GM19240 (cell line): ENCODE results near the gene HIBADH.

GRCh38 chr7:25949466-25950171 lies 202.4 kb upstream of the NFE2L3 start:
- RRBS, result no CpG with 5 or more reads among the region's 18 CpGs

DNA sequence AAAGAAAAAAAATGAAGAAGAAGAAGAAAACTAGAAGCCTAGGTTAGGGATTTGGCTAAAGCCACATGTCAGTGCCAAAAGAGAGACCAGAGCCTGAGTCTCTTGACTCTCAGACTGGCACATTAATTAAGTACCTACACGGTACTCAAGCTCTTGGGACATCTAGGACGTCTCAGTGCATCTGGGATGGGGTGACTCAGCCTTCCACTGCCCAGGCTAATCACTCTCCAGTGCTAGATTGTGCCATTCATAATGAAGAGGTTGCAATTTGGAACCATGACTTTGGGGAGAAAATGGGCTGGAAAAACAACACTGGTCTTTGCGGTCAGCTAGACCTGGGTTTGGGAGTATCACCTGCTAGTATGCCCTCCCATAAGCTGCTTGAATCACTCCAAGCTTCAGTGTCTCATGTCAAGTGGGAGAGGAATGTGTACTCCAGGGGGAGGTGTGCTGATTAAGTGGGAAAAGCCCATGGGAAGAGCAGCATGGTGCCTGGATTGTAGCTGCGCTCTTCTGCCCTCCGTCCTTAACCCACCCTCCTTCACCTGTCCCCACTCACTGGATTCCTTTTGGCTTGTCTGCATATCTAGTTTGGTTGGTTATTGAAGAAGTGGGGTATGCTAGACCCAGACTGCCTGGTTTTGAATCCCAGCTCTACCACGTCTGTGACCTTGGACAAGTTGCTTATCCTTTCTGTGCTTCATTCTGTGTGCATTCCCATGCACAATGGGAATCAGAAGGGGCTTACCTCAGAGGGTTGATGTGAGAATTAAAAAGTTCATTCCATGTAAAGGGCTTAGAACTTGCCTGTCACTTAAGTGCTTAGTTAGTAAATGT lies 3.7 kb downstream of the NFE2L3 start:
- RRBS, result no CpG with 5 or more reads among the region's 6 CpGs

GRCh38 chr7:26498210-26498569 lies 206.5 kb downstream of the SNX10 start:
- RRBS, result no CpG with 5 or more reads among the region's 8 CpGs

GRCh38 chr7:27102233-27102575 lies 279 bp downstream of the HOXA2 start:
- RRBS, result 2% methylated on average over 14 of the region's 24 CpGs

GRCh38 chr7:27105228-27105844 lies 2.9 kb upstream of the HOXA2 start:
- RRBS, result no CpG with 5 or more reads among the region's 10 CpGs

GRCh38 chr7:27111113-27112015 lies 8.9 kb upstream of the HOXA2 start:
- RRBS, result no CpG with 5 or more reads among the region's 10 CpGs

DNA sequence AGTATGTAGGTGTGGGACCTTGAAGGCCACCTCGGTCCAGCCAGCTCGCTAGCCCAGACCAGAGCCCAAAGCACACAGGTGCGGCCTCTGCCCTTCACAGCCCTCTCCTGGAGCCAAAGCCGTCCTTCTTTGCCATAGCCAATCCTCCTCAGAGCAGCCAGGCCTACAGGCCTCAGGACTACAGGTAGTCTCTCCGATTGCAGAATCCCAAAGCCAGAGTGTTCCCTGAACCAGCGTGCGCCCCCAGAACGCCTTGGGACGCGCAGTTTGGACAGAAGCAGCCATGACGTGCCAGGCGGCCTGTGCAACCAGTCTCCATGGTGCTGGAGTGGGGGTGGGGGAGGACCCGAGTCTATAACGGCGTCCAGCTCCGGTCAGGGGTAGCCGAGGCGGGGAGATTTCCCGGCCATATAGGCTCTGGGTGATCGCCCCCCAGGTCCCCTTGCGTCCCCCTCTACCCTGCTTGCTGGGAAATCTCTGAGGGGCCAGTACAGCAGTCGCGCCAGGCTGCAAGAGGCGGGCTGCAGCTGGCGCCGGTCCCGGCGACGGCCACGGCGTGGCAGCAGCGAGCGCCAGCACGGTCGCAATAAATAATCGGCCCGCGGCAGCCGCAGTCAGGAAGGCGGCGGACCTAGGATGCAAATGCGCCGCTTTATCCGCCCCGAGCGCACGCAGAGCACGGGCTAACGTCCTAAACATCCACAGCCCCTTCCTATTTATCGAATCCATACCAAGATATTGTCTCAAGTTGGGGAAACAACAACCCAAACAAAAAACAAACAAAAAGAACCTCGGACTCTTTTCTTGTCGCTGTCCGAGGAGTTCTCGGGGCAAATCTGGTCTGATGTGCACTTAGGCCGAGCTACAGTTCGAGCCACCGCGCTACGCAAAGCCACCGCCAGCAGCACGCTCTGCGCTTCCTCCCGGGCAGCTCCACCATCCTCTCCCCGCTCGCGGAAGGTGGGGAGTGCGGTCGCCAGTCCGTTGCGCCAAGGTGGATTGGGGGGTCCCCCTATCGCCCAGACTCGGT lies 1.6 kb downstream of the HOXA3 start:
- RRBS, result no CpG with 5 or more reads among the region's 72 CpGs

- RRBS, result 8% methylated on average over 5 of the region's 42 CpGs
These were observed 3.6 kb upstream of the HOXA7 start for GRCh38 chr7:27159846-27160664.

DNA sequence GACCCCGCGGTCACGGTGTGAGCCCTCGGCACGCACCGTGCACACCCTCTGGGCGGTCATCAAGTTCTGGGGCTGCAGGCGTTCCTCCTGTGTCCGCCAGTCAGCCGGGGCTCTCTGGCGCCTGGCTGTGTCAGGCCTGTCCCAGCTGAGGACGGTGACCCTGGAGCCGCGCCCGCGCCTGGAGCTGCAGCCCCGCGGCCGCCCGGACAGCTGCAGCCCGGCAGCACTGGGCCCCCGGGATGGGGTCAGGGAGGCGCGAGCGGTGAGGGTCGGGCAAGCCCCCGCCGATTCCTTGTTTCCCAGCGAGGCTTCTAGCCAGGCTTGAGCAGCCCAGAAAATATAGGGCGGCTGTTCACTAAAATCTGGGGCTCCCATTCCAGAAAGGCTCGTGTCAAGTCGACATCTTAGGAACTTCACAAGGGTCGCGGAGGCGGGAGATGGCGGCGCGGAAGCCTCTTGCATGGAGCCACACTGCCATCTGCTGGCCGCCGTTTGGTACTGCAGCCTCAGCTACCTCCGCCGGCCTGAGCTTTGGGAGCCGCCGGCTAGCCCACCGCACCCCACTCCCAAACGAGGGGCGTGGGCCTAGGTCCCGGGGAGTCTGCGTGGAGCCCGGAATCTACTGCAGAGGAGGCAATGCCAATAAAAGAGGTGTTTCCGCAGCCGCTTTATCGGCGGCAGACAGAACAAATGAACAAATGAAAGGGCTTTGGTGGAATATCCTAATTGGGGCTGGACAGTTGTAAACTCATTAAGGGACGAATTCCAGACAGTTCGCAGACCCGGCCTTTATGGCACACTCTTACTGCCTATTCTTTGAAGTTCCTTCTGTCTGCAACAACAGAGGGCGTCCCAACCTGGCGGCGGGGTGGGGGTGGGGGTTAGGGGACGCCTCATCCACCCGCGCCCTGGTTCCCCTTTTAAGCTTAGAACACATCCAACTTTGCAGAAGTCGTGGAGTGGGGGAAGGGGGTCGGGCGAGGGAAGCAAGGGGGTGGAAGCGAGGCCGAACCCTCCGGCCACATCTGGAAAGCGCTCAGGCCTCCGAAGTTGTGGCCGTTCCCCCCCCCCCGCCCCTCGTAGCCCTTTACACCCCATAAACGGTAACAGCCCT lies 4.3 kb downstream of the HOXA9 start:
- RRBS, result 2% methylated on average over 14 of the region's 75 CpGs

DNA sequence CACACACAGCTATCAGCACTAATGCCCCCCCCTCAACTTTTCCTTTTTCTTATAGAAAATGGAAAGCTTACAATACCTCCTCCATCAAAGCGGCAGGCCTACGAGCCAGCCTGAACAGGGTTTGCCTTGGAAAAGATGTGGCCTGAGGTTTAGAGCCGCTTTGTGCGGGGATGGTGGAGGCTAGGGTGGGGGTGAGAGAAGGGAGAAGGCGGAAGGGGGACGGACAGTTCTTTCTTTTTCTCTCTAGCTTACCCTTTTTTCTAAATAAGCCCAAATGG lies 2.1 kb downstream of the HOXA9 start:
- RRBS, result no CpG with 5 or more reads among the region's 6 CpGs

DNA sequence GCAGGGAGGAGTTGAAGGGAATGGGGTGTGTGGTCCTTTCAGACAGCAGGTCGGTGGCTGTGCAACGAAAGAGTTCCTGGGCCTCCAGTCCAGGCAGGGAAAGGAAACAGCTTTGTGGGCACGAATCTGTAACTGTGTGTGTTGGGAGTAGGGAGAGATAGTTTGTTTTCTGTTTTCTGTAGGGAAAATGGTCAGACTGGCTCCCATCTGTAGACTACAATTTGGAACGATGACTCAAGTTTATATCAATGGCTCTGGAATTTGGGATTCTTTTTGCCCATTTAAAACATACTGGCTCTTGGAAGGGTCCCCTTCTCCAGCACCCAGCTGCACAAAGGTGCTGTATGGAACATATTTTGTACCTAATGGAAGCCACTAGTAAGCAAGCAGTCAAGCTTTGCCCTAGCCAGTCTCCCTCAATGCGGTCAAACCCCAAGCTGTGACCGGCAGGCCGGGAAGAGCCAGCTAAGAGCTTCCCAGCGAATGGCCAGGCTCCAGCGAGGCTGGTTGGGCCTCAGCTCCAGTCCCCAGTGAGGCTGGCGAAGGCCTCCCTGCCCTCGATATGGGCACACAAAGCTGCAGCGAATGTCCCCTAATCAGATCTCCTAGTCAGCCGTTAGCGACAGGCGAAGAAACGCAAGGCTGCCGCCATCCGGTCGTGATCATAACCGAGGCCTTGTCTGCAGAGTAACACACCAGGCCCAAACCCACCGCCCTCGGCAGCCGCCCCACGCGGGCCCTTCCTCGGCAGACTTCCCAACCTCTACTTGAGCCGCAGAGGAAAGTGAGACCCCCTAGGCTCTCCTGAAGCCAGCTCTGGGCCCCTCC lies 2.8 kb upstream of the HOXA9 start:
- RRBS, result no CpG with 5 or more reads among the region's 27 CpGs

- RRBS, result no CpG with 5 or more reads among the region's 3 CpGs
These were observed 4.8 kb upstream of the HOXA11 start for GRCh38 chr7:27189777-27190290.

DNA sequence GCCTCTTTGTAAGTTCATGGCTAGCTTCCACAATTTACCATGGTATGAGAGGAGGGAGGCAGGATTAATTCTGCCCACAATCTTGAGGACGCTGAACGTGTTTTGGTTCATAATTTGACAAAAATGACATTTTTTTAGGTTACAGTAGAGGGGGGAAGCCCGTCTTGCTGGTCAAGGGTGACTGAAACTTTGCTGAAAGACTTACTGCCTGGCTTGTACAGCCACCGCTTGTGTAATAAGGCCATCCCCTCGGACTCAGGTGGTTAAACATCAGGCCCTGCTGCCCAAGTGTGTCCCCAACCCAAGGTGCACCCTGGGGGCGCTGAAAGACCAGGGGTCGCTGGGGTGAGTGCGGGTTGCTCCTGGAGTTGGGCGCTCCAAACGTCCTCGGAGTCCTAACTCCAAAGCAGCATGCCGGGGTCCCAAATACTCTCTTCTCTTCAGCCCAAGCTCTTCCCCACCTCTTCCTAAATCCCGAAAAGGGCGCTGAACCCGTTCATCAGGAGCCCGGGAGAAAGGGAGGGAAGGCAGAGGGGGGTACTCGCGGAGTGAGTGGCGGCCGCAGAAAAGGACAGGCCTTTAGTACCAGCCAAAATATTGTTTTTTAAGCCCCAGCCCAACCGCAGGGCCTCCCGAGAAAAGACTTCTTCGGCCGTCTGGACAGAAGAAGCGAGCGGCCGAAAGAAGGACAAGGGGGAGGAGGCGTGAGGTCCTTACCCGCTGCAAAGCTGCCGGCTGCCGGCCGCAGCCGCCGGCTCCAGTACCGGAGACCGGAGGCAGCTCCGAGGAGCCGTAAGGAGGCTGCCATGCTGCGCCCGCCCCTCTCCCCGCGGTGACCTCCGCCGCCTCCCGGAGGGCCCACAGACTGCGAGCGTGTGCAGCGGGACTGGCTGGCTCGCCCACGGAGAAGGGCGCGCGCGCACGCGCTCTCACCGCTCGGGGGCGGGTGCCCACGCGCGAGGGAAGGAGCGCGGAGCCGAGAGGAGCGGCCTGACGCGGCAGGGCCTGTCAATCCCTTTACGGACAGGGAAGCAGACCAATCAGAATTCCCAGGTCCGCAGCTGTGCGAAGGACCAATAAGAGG lies at the start of gene HIBADH:
Gene HIBADH, minus strand, starts transcription at position 903 of the 1,084 bp plus-strand sequence.
- RRBS, result 2% methylated on average over 14 of the region's 71 CpGs

DNA sequence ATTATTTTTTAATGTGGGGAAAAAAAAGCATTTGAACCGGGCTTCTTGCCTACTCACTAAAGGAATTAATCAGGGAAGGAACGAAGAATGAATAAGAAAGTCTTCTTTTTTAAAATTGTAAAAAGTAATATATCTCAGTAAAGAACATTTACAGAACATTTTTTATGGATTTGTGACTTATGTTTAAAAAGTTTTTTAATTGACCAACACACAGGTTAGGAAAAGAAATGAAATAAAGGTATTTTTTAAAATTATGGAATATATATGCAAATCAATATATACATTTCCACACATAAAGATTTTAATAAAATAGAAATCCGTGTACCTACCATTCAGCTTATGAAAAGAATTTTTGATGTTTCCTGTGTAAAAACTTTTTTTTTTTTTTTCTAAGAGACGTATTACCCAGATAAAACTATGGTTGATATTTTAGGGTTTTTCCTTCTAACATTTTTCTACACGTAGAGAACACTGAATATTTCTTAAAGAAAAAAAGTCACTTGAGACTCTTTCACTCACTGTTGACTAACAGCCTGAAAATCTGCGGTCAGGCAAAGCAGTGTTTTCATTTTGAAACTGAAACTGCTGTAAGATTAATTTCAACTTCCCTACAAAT lies 160.7 kb downstream of the TAX1BP1 start:
- RRBS, result no CpG with 5 or more reads among the region's 6 CpGs

DNA sequence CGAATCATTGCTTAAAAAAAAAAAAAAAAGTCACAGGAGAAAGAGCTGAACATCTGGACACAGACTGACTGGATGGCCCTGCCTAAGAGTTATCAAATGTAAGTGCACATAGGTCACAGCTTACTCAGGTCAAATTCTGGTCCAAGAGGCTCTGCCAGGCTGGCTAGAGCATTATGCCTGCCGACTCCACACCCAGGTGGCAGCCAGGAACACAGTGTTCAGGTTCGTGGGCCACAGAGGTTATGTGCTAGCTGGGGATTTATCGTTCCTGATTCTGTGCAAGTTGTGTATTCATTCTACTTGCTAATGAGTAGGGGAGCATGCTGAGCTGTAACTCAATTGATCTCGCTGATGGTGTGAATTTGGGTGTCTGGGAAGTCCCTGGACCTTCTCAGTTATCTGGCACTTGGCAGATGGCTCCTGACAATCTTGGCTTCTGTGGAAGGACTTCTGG lies 175.2 kb downstream of the JAZF1 start:
- RRBS, result no CpG with 5 or more reads among the region's 5 CpGs

GRCh38 chr7:28065833-28066205 lies 114.8 kb downstream of the JAZF1 start:
- RRBS, result no CpG with 5 or more reads among the region's 6 CpGs

GRCh38 chr7:28094096-28094968 lies 86.3 kb downstream of the JAZF1 start:
- RRBS, result no CpG with 5 or more reads among the region's 19 CpGs

DNA sequence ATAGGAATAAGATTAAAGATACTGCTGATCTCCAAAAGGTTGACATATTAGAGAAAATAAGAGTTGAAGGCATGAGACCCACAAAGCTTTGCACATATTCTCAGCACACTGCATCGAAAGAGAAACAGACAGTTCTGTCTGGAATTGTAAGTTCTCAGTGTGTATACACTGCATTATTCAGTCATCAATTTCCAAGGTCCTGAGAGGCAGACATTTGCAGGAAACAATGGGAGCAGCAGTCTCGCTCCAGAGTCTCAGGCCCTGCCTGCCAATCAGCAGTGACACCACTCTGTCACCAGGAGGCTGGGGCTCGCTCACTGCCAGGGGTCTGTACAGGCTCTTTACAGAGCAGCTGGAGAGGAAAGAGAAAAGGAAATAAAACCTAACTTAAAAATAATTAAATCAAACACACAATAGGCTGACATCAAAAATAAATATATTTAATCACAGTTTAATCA lies 36.3 kb downstream of the JAZF1 start:
- RRBS, result no CpG with 5 or more reads among the region's 3 CpGs

DNA sequence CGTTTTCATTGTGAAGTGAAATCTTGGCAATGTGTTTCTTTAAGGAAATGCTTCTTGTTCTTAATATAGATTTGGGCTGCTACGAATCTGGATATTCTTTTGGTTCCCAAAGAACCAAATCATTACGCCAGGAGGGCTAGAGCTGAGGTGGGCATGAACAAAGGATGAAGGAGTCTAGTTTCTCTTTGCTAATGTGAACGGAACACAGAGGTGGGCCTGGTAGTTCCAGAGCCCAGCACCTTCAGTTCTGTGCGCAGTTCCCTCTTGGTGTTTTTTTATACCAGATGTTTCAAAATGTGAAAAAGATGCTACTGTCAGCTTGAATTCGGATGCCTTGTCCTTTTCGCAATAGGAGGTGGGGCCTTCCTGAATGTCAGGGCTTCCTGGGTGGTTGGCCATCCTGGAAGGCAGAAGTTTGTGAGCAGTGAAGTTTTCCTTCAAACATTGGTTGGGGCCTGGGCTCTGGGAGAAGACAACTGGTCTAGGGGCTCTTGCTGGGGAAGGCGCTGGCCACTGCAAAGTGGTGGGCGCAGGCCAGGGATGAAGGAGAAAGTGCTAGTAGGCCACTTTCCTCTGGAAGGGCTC lies 56.6 kb upstream of the JAZF1 start:
- RRBS, result no CpG with 5 or more reads among the region's 9 CpGs

DNA sequence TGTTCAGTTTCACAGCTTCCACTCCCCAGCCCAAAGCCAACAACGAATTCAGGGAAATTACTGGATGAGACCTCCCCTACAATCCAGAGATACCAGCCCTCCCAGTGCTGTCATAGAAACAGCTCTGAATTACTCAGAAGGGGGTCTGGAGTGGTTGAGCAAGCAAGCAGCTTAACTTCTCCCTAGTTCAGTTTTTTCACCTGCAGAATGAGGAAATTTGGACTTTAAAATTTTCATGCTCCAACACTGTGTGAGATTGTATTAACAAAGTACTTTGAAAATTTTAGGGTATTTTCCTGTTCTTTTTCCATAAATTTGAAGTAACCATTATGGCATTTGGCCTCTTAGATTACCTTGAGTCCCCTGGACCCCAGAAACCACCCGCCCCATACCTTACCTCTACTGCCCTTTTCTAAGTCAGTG lies 260.3 kb downstream of the CREB5 start:
- RRBS, result no CpG with 5 or more reads among the region's 2 CpGs